ENCODE measurements around the genes CD81 and KCNQ1.

DNA sequence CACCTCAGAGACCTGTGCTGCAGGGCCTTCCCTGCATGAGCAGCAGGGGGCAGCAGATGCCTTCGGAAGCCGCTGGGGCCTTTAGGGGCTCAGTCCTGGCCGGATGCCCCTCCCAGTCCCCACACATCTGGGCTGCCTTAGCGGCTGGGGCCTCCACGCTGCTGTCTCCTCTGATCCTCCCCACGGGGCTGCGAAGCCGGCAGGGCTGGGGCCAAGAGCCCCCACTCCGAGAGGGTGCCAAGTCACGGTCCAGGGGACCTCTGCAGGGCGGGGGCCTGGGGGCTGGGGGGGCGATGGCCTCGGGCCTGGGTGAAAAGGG lies 971 bp upstream of the TNNI2 start:
- PRO-cap = no peak
- RRBS = 88% methylated on average over 4 of the region's 13 CpGs

GRCh38 chr11:1854615-1855649 lies 2.0 kb downstream of the LSP1 start:
- PRO-cap = no peak
- RRBS = 67% methylated on average over 4 of the region's 27 CpGs

DNA sequence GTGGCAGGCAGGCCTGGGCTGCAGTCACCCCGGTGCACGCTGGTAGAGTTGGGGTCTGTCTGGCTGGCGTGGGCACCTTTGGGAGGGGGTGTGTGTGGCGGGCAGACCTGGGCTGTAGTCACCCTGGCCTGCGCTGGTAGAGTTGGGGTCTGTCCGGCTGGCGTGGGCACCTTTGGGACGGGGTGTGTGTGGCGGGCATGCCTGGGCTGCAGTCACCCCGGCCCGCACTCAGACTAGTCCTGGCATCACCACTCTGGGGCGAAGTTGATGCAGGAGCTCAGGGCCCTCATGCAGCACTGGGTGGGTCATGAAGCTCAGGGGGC lies 19.1 kb downstream of the PRR33 start:
- PRO-cap = no peak
- RRBS = no CpG with 5 or more reads among the region's 12 CpGs

DNA sequence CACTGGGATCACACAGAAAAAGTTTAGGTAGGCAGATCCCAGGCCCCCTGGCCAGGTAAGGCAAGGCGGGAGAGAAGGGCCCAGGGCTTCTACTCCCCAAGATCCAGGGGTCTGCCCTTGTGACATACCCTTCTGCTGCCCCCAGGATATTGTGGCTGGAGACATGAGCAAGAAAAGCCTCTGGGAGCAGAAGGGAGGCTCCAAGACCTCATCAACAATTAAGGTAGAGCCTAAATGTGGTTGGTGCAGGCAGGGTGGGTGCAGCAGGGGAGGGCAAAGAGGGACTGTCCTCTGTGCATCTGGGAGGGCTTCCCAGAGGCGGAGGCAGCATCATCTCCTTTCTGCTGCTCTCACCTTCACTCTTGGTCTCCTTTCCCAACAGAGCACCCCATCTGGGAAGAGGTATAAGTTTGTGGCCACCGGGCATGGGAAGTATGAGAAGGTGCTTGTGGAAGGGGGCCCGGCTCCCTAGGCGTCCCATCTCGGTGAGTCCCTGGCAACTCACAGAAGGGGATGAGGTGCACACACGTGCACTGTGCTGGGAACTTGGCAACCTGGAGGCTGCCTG lies 4.5 kb downstream of the PRR33 start:
- PRO-cap = no peak
- RRBS = 44% methylated on average over 2 of the region's 7 CpGs

DNA sequence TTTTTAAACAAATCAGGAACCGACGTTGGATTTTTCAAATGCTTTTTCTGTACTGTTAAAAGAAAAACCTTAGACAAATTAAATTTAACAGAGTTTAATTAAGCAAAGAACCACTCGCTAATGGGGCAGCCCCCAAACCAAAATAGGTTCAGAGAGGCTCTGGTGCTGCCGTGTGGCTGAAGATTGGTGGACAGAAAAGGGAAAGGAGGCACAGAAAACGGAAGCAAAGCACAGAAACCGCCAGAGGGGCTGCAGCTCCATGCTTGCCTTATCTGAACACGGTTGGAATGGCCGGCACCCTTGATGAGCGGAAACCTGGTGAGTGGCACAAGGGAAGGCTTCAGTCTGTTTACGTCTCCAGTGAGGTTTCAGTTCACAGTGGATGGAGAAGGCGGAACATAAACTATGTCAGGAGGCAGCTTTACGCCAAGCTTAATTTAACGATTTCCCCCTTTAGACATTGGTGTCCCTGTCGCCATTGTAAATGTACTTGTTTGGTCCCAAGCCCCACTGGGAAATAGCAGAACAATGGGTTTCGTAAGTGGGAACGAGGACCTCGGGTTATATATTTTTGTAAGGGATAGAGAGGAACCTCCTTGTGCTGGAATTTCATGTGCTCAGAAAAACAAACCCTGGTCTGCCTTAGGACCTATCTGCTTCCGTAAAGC lies 5.3 kb upstream of the PRR33 start:
- PRO-cap = no peak
- RRBS = no CpG with 5 or more reads among the region's 18 CpGs

GRCh38 chr11:1931937-1932526 lies 12.5 kb downstream of the TNNT3 start:
- PRO-cap = no peak
- RRBS = no CpG with 5 or more reads among the region's 15 CpGs

- PRO-cap = no peak
- RRBS = 92% methylated on average over 3 of the region's 17 CpGs
These were observed 46.9 kb downstream of the MRPL23 start for GRCh38 chr11:1994029-1994440.

DNA sequence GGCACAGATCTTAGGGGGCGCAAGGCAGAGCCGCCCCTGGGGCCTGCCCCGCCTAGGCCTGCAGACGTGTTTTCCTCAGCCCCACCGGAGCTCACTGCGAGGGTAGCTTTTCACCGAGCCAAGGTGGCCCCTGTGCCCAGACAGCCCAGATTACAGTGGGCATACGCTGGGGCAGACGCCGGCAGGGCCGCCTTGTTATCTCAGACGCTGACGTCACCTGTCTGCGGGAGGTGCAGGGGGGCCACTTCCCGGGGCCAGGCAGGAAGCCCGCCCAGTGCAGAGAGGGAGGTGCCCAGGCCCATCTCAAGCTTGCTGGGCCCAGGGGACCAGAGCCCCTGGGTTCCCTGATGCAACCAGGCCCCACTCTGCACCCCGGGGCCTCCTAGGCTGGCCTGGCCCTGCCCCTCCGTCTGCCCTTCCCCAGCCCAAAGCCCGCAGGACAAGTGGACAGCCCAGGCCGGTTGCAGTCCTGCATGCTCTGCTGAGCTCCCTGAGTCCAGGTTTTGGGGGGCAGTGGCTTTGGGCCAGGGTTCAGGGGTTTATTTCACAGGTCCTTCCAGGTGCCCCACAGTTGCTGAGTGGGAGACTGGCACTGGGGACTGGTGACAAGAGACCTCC lies 38.7 kb downstream of the IGF2 start:
- PRO-cap = no peak
- RRBS = 76% methylated on average over 16 of the region's 20 CpGs

- PRO-cap = no peak
- RRBS = 90% methylated on average over 4 of the region's 18 CpGs
These were observed 10.2 kb downstream of the IGF2 start for GRCh38 chr11:2128840-2129493.

DNA sequence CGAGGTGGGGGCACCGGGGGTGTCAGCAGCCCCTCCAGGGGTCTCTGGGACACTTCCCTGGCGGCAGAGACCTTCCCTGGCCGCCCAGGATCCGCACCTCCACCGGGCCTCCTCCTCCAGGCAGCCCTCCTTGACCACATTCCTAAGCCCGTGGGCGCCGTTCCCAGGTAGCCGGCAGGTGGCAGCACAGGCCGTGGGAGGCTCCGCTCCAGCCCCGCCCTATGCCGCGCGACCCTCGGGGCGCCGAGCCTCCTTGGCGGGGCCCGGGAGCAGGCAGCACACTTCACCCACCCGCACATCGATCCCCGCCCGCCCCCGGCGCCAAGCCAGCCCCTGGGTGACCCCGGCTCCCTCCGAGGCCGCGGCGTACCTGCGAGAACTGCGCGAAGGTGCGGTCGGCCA lies 5.1 kb upstream of the INS start:
- PRO-cap = no peak
- RRBS = 40% methylated on average over 20 of the region's 37 CpGs

DNA sequence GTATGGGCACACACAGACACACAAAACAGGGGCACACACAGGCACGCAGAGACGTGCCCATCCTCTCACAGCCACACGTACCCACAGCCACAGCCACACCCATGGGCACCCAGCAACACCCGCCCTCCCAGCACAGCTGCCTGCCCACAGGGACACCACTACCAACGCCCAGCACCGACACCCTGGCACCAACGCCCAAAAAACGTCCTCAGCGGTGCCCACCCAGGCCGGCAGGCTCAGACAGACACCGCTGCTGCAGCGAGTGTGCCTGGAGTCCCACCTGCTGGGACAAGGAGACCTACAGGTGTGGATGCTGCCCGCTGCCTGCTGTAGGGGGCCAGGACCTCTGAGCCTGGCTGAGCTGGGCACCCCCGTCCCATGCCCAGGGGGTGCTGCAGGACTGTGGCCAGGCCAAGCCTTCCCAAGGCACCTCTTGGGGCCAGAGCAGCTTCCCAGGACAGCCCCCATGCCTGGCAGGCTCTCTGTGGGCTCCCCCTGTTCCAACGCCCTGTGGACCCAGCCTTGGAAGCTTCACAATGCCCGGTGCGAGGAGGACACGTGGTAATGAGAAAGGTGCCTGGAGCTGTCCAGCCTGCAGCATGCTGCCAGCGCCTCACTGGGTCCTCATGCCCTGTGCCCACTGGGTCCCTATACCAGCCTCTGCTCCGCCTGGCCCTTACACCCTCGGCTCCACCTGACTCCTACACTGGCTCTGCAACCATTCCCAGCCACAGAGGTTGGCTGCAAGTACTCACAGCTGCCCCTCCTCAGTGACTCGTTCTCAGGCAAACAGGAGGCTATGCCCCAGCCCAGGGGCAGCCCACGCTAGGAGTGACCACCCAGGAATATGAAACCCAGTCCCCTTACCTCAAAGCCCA lies 45.8 kb upstream of the TH start:
- PRO-cap = no peak
- RRBS = no CpG with 5 or more reads among the region's 23 CpGs

DNA sequence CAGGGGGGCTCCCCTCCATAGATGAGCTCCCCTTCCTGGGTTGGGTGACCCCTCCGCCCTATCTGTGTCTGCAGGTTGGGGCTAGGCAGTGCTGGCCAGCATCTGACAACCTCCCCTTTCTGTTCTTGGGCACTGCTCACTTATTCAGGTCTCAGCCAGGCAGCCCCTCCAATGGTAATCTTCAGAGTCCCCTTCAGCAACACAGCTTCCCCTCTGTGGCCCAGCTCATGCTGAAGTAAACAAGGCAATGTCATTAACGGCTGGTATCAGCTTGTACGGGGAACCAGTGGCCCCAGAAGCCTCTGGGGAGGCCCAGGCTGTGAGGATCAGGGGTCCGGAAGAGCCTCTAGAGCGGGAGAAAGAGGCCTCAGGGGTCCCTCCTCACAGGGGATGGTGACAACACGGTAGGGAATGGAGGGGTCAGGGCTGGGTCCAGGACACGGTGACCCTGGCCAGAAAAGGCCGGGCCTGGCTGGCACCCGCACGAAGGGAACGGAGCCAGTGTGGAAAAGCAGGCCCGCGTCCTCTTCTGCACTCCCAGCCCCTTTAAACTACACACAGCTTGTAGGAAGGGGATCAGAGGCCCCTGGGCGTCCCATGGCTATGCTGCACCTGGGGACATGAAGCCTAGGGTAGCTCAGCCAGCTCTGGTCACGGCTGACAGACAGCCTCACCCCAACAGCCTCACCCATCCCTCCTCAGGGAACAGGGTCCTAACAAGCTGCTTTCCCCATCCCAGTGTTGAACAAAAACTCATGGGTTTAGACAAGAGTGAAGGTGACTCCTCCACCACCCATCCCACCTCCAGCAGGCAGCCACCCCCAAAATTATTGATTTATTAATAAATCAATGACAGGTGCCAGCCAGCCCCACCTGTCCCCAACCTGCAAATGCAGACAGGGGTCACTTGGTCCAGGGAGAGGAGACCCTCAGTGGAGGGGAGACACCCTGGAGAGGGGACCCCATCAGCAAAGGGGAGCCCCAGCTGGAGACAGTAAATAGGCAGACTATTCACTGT lies 9.3 kb upstream of the CD81 start:
- PRO-cap = no peak
- RRBS = no CpG with 5 or more reads among the region's 15 CpGs

- PRO-cap = unidirectional peak, plus-strand start at chr11:2377325
- RRBS = 3% methylated on average over 40 of the region's 108 CpGs
These were observed at the start of gene CD81 for GRCh38 chr11:2376958-2377848. Gene CD81 (plus strand): TSS chr11:2377310.

DNA sequence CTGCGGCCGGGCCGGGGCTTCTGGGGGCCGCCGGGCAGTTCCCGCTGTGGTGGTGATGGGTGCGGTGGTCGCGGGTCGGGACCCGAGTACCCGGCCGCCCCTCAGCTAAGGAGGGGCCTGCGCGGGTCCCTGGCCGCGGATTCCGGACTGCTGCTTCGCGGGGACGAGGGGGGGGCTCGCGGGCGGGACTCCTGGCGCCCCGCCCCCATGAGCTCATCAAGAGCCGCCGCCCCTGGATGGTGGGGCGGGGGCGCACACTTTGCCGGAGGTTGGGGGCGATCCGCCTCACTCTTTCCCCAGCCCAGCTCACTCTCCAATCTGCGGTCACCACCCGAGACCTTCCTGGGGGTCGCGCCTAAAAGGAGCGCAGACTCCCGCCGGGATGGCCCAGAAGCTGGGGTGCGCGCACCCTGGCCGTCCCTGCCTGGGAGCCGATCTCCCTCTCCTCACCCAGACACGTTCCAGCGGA lies 773 bp downstream of the CD81 start:
- PRO-cap = bidirectional peak, plus-strand start at position 255 of the sequence, minus-strand start at position 149 of the sequence
- RRBS = 5% methylated on average over 30 of the region's 46 CpGs

DNA sequence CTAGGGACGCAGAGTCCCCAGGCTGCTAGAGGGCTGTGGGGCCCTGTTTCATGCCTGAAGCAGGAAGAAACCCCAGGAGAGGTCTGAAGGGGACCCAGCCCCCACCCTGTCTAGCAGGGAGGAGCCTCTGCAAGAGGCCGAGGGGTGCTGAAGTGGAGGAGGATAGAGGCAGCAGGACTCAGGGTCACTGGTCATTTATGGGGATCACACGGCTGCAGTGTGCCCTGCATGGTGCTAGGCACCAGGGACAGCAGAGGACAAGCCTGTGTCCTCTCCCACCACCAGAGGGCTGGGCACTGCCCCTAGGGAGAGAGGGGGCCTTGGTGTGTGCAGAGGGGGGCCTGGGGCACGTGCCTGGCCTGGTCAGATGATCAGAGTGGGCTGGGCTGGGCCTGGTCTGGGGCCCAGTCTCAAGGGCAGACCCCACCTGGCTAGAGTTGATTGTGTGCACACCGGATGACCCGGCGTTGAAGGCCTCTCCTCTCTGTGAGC lies 11.4 kb upstream of the TSSC4 start:
- PRO-cap = no peak
- RRBS = 94% methylated on average over 2 of the region's 7 CpGs

DNA sequence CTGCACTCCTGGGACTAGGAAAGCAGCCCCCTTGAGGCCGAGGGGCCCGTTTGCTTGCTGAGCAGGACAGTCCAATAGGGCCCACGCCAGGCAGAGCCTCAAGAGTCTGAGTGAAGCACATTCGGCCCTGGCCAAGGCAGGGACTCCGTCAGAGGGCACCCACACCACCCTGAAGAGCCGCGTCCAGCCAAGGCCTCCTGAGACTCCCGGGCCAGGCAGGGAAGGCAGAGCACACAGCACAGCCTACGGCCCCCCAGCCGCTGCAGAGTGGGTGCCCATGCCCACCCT lies 4.6 kb downstream of the TSSC4 start:
- PRO-cap = no peak
- RRBS = 94% methylated on average over 1 of the region's 10 CpGs

DNA sequence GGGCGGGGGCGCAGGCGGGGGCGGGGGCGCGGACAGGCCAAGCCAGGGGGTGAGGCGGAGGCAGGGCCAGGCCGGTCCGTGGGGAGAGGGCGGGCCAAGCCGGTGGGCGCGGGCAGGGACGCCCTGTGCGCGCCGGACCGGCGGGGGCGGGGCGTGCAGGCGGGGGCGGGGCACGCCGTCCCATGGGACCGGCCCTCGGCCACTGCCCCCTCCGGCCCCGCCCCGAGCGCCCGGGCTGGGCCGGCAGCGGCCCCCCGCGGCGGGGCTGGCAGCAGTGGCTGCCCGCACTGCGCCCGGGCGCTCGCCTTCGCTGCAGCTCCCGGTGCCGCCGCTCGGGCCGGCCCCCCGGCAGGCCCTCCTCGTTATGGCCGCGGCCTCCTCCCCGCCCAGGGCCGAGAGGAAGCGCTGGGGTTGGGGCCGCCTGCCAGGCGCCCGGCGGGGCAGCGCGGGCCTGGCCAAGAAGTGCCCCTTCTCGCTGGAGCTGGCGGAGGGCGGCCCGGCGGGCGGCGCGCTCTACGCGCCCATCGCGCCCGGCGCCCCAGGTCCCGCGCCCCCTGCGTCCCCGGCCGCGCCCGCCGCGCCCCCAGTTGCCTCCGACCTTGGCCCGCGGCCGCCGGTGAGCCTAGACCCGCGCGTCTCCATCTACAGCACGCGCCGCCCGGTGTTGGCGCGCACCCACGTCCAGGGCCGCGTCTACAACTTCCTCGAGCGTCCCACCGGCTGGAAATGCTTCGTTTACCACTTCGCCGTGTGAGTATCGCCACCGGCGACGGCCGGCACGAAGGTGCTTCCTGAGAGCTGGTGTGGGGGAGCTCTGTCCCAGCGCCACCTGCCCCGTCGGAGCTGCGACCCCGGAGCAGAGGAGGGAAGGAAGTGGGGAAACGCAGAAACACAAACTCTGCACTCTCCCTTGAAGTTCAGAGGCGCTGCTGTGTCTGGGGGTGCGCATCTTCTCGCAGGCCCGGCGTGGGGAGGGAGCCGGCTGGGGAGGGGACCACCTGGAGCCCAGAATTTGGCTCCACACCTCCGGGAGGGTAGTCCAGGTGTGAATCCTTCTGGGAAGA lies at the start of gene KCNQ1:
KCNQ1 (plus strand) TSS at position 274 of the 1,064 bp plus-strand sequence.
- PRO-cap = unidirectional peak, plus-strand start at position 274 of the sequence
- RRBS = 14% methylated on average over 76 of the region's 126 CpGs

DNA sequence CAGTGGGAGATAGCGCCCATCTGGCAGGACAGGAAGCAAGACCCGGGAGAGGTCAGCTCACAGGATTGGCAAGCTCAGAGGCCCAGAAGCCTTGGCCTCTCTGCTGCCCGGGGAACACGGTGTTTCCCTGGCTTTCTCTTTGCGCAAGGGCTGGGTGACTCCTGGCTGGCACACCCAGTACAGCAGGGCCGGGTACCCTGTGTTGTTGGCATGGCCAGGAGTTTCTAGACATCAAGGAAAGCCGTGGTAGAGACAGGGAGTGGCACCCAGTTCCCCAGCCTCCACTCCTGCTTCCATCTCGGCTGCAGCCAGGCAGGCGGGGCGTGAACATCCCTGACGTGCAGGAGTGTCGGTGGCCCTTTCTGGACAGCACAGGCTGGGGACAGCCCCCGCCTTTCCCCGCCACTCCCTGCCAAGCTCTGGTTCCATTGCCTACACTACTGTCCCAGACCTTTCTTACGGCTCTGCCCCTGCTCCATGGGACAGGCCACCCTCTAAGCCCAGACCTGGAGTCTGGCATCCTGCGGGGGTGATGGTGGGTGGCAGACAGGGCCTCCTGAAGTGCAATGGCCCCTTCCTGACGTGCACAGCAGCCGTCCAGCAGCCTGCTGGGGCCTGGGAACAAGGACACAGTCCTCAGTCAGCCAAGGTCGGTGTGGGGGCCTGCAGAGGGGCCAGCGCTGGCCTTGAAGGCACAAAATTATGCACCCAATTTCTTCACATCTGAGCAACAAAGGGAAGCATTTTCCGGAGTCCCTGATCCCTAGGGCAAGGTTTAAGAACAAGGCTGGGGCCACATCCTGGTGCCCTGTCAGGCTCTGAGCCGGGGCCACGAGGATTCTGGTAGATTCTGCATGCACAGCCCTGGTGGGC lies 106.2 kb downstream of the CDKN1C start:
- PRO-cap = no peak
- RRBS = 85% methylated on average over 7 of the region's 23 CpGs

- PRO-cap = no peak
- RRBS = 53% methylated on average over 21 of the region's 34 CpGs
These were observed 78.3 kb downstream of the CDKN1C start for GRCh38 chr11:2807192-2807705.

- PRO-cap = no peak
- RRBS = no CpG with 5 or more reads among the region's 19 CpGs
These were observed 3.8 kb downstream of the CDKN1C start for GRCh38 chr11:2881617-2882408.

Measured in Caco-2 (cell line).